AG10803 (cell line): ENCODE data around the gene ZNF341.

GRCh38 chr20:31606766-31607870 is 2.0 kb downstream of the ID1 start:
- RRBS: no CpG with 5 or more reads among the region's 11 CpGs

DNA sequence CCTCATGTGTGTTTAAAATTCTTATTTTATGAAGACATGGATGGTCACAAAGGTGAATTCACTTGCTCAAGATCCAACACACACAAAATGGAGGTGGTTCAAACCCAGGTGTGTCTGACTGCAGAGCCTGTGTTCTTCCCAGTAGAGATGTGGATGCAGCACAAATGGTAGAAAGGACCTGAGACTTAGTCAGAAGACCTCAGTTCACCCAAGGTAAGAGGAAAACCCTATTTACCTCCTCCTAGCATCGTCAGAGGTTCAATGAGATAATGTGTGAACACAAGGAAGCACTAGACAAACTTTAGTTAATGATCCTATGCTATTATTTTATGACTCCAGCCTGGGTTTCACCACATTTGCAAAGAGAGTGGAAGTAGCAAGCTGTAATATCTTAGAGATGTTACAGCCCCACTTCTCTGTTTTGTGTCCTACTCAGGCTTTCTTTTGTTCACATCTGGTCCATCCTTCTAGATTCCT is 36.5 kb downstream of the BCL2L1 start:
- RRBS: no CpG with 5 or more reads among the region's 1 CpG

GRCh38 chr20:31879262-31880433 is 9.2 kb downstream of the TTLL9 start:
- RRBS: 3% methylated on average over 8 of the region's 69 CpGs

- RRBS: no CpG with 5 or more reads among the region's 7 CpGs
Measured at GRCh38 chr20:32040024-32040571, 11.9 kb upstream of the HCK start.

GRCh38 chr20:32112691-32113261 is 3.3 kb downstream of the TM9SF4 start:
- RRBS: no CpG with 5 or more reads among the region's 6 CpGs

DNA sequence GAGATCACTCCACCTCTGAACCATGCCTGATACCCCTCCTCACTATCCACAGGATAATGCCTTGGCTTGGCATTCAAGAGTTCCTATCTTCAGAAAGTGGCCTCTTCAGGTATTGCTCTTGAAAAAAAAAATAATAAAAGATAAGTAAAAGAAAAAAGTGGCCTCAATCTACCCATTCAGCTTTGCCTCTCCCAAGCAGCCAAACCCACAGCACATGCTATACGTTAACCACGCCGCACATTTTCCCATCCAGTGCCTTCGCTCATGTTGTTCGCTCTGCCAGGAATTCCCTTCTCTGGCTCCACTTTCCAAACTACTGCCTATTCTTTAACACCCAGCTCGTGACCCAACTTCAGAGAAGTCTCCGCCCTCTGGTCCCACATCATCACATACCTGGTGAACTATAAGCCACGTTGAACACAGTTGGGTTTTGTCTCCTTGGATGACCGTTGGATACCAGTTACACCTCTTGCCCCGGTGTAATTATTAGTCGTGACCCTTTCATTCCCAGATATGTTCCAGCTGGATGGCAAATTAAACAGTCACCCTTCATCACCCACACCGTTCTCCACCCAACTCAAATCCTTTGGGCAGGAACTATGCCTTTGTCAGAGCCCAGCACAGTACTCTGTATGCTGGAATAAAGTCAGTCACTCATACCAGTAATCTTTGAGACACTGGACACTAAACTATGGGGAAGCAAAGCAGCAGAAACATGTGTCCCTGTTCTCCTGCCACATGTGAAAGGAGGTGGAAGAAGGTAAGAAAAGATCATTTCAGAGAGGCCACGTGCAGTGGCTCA is 22.7 kb downstream of the PLAGL2 start:
- RRBS: no CpG with 5 or more reads among the region's 13 CpGs

- RRBS: no CpG with 5 or more reads among the region's 4 CpGs
Measured at GRCh38 chr20:32224477-32224875, 16.8 kb downstream of the POFUT1 start.

DNA sequence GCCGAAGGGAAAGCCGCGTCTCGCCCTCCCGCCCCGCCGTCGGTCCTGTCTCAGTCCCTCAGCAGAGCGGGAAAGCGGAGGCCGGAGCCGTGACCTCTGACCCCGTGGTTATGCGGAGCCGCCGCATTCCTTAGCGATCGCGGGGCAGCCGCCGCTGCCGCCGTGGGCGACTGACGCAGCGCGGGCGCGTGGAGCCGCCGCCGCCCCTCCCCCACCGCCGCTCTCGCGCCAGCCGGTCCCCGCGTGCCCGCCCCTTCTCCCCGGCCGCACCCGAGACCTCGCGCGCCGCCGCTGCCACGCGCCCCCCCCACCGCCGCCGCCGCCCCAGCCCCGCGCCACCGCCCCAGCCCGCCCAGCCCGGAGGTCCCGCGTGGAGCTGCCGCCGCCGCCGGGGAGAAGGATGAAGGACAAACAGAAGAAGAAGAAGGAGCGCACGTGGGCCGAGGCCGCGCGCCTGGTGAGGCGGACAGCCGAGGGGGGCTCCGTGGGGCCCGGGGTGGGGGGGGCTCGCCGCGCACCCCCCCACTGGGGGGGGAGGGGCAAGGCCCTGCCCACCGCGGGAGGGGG is 328 bp downstream of the ASXL1 start:
- RRBS: 3% methylated on average over 26 of the region's 80 CpGs

- RRBS: no CpG with 5 or more reads among the region's 16 CpGs
Measured at GRCh38 chr20:32497440-32498350, 87.4 kb downstream of the NOL4L start.

DNA sequence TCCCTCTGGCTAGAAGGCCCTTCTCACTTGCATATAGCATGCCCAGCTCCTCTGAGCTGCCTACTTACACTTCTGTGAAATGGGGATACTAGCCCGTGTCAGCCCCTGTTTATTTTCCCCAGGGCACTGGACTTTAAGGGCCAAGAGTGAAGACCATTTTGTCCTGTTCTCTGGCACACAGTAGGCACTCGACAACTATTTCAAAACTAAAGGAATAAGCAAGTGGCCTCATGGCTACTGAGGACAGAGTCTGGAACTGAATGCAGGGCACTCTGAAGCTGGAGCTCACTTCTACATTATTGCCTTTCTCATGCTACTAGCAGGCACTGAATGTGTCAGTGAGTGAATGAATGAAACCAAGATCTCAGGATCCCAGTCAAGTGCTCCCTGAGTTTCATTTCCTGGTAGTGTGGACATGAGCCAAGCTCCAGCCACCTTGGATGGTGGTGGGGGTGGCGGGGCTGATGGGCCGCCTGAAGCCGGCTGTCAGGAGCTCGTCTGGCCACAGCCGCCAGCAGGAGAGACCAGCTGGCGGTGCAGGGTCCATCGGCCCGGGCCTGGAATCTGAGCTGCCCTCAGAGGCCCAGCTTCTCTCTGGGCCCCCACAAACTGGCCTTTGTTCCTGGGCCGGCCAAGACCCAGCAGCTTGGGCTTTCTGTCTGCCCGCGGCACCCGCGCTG is 43.9 kb downstream of the NOL4L start:
- RRBS: 56% methylated on average over 7 of the region's 15 CpGs

DNA sequence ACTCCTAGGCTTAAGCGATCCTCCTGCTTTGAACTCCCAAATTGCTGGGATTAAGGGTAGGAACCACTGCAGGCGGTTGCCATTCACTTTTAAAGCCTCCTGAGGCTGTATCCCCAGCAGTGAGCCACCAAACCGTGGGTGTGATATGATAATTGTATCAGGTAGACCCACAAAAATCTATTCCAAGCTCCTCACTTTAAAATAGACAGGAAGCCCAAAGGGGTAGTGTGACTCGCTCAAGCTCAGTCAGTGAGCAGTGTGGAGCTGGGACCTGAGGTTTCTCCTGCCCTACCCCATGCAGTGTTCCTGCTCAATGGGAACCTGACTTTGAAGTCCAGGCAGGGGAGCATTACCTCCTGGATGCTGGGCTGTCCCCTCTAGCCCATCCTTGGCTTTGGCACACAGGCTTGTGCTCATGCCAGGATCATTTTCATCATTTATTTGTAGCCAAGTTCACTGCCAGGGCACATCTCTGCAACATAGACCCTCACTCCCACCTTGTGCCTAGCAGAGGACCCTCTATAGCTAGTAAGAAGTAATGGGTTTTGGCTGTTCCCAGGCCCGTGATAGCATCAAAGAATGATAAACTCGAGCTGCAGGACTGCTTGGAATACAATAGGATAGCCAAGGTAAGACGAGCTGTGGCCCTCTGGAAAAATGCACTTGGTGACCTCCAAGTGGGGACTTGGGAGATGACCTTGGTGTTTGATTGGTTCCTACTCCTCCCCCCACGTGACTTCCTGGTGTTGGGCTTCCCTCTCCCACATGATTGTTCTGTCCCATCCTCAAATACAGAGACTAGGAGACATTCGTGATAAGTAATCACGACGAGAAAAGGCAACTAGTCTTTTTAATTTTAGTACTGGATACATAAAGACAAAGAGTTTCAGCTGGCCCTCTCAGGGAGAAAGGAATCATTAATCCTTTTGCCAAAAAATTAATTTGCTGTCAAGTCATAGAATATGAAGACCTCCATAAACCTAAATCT is 14.7 kb upstream of the MAPRE1 start:
- RRBS: no CpG with 5 or more reads among the region's 11 CpGs

DNA sequence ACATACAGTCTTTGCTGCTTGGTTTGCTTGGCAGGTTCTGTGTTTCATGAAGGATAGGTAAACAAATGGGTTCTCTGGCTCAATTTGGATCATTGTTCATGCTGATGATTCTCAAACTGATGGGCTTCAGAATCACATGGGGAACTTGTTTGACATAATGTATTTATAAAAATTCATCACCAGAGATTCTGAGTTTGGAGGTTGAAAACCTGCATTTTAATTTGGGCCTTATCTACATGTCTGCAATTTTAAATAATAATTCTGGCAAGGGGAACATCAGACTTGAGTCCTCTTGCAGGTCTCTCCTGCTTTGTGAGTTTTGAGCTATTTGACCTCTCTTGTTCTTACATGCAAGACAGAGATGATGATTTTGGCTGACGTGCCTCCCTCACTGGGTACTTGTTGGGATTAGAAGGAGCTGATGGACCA is 6.9 kb upstream of the EFCAB8 start:
- RRBS: no CpG with 5 or more reads among the region's 1 CpG

DNA sequence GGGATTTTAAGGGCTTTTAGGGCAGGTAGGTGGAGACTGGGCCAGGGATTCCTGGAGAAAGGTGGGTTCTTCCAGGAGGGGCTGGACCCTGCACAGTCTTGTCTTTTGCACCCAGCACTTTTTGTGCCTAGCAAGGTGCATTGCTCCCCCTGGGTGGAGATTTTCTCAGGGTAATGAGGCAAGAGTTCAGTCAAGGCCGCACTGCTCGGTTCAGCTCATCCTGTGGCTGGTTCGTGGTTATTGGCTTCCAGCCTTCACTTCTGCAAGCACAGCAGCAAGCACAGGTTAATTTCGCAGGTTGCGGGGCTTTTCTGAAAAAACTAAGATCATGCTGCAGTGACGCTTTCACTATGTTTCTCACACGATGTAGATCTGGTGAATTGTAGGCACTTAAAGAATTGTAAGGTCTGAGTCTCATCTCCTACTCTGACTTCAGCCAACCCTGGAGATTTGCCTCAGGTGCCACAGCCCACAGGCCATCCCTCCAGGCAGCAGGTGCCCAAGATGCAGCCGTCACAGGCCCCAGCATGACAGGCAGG is 37.2 kb downstream of the SUN5 start:
- RRBS: no CpG with 5 or more reads among the region's 8 CpGs

DNA sequence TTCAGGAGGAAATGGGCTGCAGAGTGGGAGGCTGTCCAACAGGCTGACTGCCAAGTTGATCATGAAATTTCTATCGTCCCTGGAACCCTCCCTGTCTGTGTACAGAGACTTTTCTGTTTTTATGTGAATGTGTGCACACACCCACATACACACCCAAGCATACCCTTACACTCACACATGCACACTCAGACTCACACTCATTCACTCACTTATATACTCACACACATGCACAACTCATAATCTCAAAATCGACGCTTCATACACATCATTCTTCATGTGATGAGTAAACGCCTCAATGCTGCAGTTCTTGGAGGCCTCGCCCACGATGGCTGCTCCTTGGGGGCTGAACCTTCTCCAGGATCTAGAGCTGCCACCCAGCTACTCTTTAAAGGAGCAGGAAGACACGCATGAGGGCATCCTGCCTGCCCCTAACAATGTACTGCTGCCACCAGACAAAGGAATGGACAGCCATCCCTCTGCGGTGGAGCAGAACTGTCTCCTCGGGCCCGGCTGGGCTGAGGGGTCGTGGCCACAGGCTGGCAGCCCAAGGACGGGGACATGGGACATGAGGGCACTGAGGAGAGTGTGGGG is 35.5 kb downstream of the SUN5 start:
- RRBS: no CpG with 5 or more reads among the region's 12 CpGs

DNA sequence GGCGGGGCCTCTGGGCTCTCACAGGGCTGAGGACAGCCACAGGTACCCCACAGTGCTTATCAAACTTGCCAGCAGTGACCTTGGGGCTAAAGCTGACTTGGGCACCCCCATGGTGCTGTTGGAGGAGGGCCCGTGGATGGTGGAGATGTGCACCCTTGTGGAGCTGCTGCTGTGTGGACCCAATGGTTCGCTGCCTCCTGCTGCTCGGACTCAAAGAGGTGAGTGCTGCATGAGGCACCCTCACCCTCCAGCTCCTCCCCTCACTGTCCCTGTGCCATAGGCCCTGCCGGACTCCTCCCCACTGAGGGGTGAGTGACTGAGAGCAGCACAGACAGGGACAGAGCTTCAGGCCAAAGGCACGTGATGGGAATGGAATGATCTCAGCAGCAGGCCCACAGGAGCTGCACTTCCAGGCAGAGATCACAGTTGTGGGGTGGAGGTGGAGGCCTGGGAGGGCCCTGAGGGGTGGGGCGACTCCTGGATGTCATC is 28.0 kb downstream of the SUN5 start:
- RRBS: no CpG with 5 or more reads among the region's 7 CpGs

GRCh38 chr20:33276118-33276617 is 6.8 kb upstream of the BPIFB1 start:
- RRBS: no CpG with 5 or more reads among the region's 9 CpGs

DNA sequence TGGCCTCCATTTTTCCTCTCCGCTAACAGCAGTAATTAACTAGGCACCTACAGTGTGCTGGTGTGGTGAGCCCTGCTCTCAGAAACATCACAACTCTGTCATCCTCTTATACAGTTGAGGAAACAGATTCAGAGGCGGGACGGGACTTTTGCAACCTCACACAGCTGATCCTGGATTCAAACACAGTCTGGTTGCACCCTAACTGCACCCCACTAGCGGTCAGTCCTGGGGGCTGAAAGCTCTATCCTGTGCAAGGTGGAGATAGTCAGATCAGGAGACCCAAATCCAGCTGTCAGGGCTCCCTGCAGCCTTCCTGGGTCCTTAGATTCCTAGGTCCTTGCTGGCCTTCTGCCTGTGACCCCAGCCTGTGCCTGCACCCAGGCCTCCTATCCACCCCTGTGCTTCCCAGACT is 1.1 kb downstream of the SNTA1 start:
- RRBS: no CpG with 5 or more reads among the region's 4 CpGs

GRCh38 chr20:33667144-33668523 is 891 bp downstream of the ACTL10 start:
- RRBS: 16% methylated on average over 30 of the region's 109 CpGs

DNA sequence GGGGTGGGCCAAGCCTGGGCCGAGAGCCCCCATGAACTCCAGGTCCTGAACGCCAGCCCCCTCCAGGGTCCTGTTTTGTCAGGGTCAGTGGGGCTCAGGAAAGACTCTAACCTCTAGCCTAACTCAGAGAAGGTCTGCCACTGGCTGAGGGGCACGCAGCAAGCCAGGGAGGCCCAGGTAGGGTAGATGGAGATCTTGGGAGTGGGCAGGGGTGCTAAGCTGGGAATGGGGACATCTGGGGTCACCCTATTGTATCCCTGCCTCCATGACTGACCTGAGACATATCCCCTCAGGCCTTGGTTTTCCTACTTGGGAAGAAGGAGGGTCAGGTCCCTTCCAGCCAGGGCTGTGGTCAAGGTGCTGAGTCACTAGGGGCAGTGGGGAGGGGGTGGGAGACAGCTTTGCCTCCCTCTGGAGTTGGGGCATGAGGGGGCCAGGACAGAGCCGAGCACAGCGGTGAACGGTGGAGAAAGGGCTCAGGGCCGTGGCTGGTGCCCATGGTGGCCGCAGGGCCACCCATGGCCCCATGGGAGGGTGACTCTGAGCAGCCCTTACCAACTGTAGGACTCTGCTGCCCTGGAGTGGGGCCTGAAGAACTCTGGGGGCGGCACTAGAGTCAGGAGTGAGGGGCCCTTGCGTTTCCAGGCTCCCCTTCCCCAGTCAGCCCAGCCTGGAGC is 844 bp downstream of the NECAB3 start:
- RRBS: no CpG with 5 or more reads among the region's 10 CpGs

- RRBS: 3% methylated on average over 39 of the region's 60 CpGs
Measured at GRCh38 chr20:33731668-33732190, at the start of gene ZNF341. Gene ZNF341, plus strand, starts transcription at chr20:33731996.